HepG2 (cell line): Measurements from ENCODE around the genes PITPNB and C22orf31.

GRCh38 chr22:27642109-27642515 lies 159.4 kb downstream of the MN1 start:
- RRBS, 2 experiments = under 1 to 2% methylated on average over 13 to 14 of the region's 22 CpGs
CAGE:
- cytosol, long polyA minus RNA = no peak
- cytosol, long polyA plus RNA = no peak
- long polyA plus RNA = no peak
- nucleus, long polyA minus RNA = no peak
- nucleus, long polyA plus RNA = no peak

- RRBS, 2 experiments = no CpG with 5 or more reads among the region's 13 CpGs
CAGE:
- cytosol, long polyA minus RNA = no peak
- cytosol, long polyA plus RNA = no peak
- long polyA plus RNA = no peak
- nucleus, long polyA minus RNA = no peak
- nucleus, long polyA plus RNA = no peak
Observed at GRCh38 chr22:27717963-27718668, 83.4 kb downstream of the MN1 start.

GRCh38 chr22:27752727-27753231 lies 48.8 kb downstream of the MN1 start:
- RRBS, 2 experiments = 28 to 45% methylated on average over 2 of the region's 4 CpGs
CAGE:
- cytosol, long polyA minus RNA = no peak
- cytosol, long polyA plus RNA = no peak
- long polyA plus RNA = no peak
- nucleus, long polyA minus RNA = no peak
- nucleus, long polyA plus RNA = no peak

GRCh38 chr22:27778139-27779026 lies 23.2 kb downstream of the MN1 start:
- RRBS, 2 experiments = no CpG with 5 or more reads among the region's 24 CpGs
CAGE:
- cytosol, long polyA minus RNA = no peak
- cytosol, long polyA plus RNA = no peak
- long polyA plus RNA = no peak
- nucleus, long polyA minus RNA = no peak
- nucleus, long polyA plus RNA = no peak

DNA sequence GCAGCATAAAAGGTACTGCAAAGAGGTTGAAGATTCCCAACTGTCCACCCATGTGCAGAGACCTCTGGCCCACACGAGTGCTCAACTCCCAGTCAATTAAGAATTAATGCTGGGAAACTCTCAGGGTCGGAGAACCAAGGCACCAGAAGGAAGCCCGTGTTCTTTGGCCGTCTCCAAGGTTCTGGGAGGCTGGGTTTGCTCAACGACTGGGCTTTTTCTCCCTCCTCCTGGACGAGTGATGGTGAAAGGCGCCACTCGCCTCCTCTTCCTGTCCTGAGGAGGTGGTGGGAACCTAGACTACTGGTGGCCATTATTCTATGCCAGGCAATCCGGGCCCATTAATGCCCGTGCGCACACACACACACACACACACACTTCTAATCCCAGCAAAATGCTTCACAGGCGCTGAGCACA lies 15.1 kb downstream of the MN1 start:
- RRBS, 2 experiments = no CpG with 5 or more reads among the region's 12 CpGs
CAGE:
- cytosol, long polyA minus RNA = no peak
- cytosol, long polyA plus RNA = no peak
- long polyA plus RNA = no peak
- nucleus, long polyA minus RNA = no peak
- nucleus, long polyA plus RNA = no peak

DNA sequence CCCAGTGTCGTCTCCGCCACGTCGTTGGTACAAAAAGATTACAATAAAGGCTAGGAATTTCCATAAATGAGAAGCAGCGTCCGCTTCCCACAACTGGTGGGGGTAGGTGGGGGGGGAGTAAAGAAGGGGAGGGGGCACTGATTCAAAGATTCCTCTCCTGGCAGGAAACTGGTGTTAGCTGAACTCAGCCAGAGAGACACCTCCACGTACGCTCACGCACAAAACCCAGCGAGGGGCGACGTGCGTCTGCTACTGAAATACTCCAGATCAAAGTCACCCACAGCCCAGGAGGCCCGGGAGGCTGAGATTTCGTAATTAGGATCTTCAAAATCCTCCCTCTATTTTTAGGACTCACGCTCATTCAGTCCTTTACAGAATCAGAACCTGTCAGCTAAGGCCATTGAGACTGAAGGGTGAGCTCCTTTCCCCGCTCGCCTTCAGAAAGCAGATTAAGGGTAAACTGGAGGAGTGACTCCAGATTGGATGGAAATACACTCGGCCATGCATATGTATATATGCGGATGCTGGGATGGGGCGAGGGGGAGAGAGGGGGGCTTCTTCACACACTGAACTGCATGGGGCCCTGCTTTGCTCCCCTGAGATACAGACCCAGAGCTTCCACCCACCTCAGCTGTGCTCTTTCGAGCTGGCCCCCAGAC lies 10.8 kb downstream of the MN1 start:
- RRBS, 2 experiments = no CpG with 5 or more reads among the region's 22 CpGs
CAGE:
- cytosol, long polyA minus RNA = no peak
- cytosol, long polyA plus RNA = no peak
- long polyA plus RNA = no peak
- nucleus, long polyA minus RNA = no peak
- nucleus, long polyA plus RNA = no peak

DNA sequence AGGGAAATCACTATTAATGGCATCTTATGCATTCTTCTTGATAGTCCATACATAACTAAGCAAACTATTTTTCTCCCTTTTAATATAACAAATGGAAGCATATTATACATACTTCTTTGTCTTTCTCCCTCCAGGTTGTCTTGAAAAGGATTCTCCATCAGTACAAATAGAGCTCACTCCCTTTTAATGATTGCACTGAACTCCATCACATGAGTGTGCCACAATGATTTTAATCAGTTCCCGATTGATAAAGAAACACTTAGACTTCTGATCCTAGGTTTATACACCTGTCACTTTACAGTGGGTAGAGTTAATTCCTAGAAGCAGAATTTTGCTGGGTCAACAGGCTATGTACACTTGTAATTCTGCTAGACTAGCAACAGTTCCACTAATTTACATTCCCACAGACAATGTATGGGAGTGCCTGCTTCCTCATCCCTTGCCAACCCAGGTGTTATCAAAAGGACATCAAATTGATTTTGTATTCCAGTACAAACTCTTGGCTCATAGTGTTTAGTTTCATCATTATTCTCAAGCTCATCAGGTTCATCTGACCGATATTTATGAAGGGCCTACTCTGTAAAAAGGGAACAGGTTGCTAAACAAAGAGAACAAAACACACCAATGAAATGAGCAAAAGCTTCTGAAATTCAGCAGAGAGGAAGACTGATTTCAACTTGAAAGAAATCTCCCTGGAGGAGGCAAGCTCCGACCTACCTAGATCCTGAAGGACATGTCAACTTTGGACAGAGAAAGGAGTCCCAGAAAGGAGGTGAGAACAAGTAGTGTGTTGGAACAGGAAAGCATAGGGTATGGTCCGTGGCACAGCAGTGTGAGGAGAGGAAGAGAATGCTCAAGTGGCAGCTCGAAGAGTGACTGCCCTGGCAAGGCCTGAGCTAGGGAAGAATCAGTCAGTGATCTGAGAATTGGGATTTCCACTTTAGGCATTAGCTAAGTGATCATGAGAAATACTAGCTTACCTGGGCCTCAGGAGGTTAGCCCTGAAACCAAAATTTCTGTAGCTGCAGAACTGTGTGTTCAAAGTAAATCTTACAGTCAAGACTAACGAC lies 30.7 kb downstream of the PITPNB start:
- RRBS, 2 experiments = no CpG with 5 or more reads among the region's 6 CpGs
CAGE:
- cytosol, long polyA minus RNA = no peak
- cytosol, long polyA plus RNA = no peak
- long polyA plus RNA = no peak
- nucleus, long polyA minus RNA = no peak
- nucleus, long polyA plus RNA = no peak

- RRBS, 2 experiments = no CpG with 5 or more reads among the region's 6 CpGs
CAGE:
- cytosol, long polyA minus RNA = start-site peak on the minus strand at chr22:27908226-27908233, 22 reads
- cytosol, long polyA plus RNA = no peak
- long polyA plus RNA = no peak
- nucleus, long polyA minus RNA = no peak
- nucleus, long polyA plus RNA = no peak
Observed at GRCh38 chr22:27907128-27908484, 11.4 kb downstream of the PITPNB start.

- RRBS, 2 experiments = no CpG with 5 or more reads among the region's 33 CpGs
CAGE:
- cytosol, long polyA minus RNA = no peak
- cytosol, long polyA plus RNA = start-site peak on the minus strand at chr22:27919196-27919267, 193 and 465 reads in 2 replicates
- long polyA plus RNA = start-site peak on the minus strand at chr22:27919195-27919226, 152 and 171 reads in 2 replicates
- nucleus, long polyA minus RNA = no peak
- nucleus, long polyA plus RNA = start-site peak on the minus strand at chr22:27919193-27919220, 191 and 149 reads in 2 replicates
Observed at GRCh38 chr22:27919054-27919383, at the start of gene PITPNB. PITPNB (minus strand) TSS chr22:27919256.

- RRBS, 2 experiments = 85 to 87% methylated on average over 2 of the region's 9 CpGs
CAGE:
- cytosol, long polyA minus RNA = no peak
- cytosol, long polyA plus RNA = no peak
- long polyA plus RNA = no peak
- nucleus, long polyA minus RNA = no peak
- nucleus, long polyA plus RNA = no peak
Observed at GRCh38 chr22:27959209-27959971, 40.3 kb upstream of the PITPNB start.

DNA sequence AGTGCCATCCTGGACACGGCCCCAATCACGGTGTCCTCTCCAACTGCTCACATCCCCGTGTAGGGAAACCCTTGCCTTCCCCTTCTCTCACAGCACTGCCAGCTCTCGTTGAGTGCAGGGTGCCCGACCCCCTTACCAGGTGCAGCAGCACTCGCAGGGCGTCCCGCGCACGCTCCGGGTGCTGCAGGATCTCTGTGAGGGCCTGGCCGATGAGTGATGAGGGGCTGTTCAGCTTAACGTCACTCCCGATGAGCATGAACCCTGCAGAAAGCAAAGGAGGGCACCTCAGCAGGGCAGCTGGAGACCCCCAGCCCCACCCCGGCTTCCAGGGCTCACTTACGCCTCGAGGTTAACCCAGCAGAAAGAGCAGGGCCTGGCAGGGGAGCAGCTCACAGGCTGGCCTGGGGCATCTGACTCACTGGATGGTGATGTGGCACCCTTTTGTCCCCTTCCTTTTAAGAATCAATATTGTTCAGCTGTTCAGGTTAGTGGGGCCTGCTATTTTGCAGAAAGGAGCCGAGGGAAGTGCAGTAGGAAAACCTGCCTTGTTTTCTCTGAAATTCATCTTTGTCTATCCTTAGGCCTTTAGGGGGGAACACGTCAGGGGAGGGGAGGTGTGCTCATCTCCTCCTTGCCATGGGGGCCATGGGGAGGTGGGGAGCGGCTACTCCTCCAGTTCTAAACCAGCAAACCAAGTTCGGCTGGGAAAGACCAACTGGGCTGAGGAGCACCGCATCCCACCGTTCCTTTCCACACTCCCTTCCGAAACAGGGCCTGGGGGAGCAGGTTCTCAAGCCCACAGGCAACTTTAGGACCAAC lies 77.2 kb upstream of the PITPNB start:
- RRBS, 2 experiments = no CpG with 5 or more reads among the region's 24 CpGs
CAGE:
- cytosol, long polyA minus RNA = no peak
- cytosol, long polyA plus RNA = no peak
- long polyA plus RNA = no peak
- nucleus, long polyA minus RNA = no peak
- nucleus, long polyA plus RNA = no peak

DNA sequence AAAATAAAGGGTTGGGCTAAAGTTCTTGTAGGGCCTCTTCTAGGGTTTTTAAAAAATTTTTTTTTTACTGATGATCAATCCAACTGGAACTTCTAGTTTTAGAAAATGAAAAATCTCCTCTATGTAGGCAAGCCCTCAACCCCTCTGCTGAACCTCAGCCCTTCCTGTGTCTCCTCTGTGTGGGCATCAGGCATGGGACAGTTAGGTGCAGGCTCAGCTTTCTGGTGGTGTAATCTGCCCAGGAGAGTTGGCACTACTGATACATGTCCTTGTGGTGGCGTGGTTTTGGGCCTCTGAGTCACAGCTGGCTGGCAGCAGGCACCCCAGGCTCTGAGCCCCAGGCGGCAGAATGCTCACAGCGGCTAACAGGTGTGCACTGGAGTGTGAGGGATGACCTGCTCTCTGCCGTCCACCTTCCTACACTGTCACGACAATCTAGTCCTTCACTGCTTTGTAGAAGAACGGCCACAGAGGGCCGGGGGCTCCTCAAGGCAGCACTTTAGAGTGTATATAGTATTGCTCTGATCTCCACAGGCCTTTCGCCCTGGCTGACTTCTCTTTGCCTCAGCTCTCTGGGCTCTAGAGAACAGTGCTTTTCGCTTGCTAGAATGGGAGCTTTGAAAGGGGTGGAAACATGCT lies 100.3 kb upstream of the PITPNB start:
- RRBS, 2 experiments = no CpG with 5 or more reads among the region's 9 CpGs
CAGE:
- cytosol, long polyA minus RNA = no peak
- cytosol, long polyA plus RNA = no peak
- long polyA plus RNA = no peak
- nucleus, long polyA minus RNA = no peak
- nucleus, long polyA plus RNA = no peak

GRCh38 chr22:28557153-28558012 lies 122.3 kb downstream of the TTC28 start:
- RRBS, 2 experiments = no CpG with 5 or more reads among the region's 1 CpG
CAGE:
- cytosol, long polyA minus RNA = no peak
- cytosol, long polyA plus RNA = no peak
- long polyA plus RNA = no peak
- nucleus, long polyA minus RNA = no peak
- nucleus, long polyA plus RNA = no peak

GRCh38 chr22:28750336-28750724 lies 8.5 kb downstream of the HSCB start:
- RRBS, 2 experiments = no CpG with 5 or more reads among the region's 5 CpGs
CAGE:
- cytosol, long polyA minus RNA = no peak
- cytosol, long polyA plus RNA = no peak
- long polyA plus RNA = no peak
- nucleus, long polyA minus RNA = no peak
- nucleus, long polyA plus RNA = no peak

- RRBS, 2 experiments = no CpG with 5 or more reads among the region's 3 CpGs
CAGE:
- cytosol, long polyA minus RNA = no peak
- cytosol, long polyA plus RNA = no peak
- long polyA plus RNA = no peak
- nucleus, long polyA minus RNA = no peak
- nucleus, long polyA plus RNA = no peak
Observed at GRCh38 chr22:28788054-28788797, 15.7 kb downstream of the CCDC117 start.

GRCh38 chr22:28955886-28956321 lies 72.5 kb downstream of the ZNRF3 start:
- RRBS, 2 experiments = no CpG with 5 or more reads among the region's 4 CpGs
CAGE:
- cytosol, long polyA minus RNA = no peak
- cytosol, long polyA plus RNA = no peak
- long polyA plus RNA = no peak
- nucleus, long polyA minus RNA = no peak
- nucleus, long polyA plus RNA = no peak

GRCh38 chr22:28992513-28993111 lies 69.0 kb downstream of the C22orf31 start:
- RRBS, 2 experiments = no CpG with 5 or more reads among the region's 3 CpGs
CAGE:
- cytosol, long polyA minus RNA = no peak
- cytosol, long polyA plus RNA = no peak
- long polyA plus RNA = no peak
- nucleus, long polyA minus RNA = no peak
- nucleus, long polyA plus RNA = no peak

GRCh38 chr22:29049704-29050290 lies 11.8 kb downstream of the C22orf31 start:
- RRBS, 2 experiments = 87 to 97% methylated on average over 13 to 16 of the region's 33 CpGs
CAGE:
- cytosol, long polyA minus RNA = no peak
- cytosol, long polyA plus RNA = no peak
- long polyA plus RNA = no peak
- nucleus, long polyA minus RNA = no peak
- nucleus, long polyA plus RNA = no peak

GRCh38 chr22:29061733-29062187 lies at the start of gene C22orf31:
C22orf31 (minus strand) TSS chr22:29061831.
- RRBS, 2 experiments = no CpG with 5 or more reads among the region's 2 CpGs
CAGE:
- cytosol, long polyA minus RNA = no peak
- cytosol, long polyA plus RNA = no peak
- long polyA plus RNA = no peak
- nucleus, long polyA minus RNA = no peak
- nucleus, long polyA plus RNA = no peak

DNA sequence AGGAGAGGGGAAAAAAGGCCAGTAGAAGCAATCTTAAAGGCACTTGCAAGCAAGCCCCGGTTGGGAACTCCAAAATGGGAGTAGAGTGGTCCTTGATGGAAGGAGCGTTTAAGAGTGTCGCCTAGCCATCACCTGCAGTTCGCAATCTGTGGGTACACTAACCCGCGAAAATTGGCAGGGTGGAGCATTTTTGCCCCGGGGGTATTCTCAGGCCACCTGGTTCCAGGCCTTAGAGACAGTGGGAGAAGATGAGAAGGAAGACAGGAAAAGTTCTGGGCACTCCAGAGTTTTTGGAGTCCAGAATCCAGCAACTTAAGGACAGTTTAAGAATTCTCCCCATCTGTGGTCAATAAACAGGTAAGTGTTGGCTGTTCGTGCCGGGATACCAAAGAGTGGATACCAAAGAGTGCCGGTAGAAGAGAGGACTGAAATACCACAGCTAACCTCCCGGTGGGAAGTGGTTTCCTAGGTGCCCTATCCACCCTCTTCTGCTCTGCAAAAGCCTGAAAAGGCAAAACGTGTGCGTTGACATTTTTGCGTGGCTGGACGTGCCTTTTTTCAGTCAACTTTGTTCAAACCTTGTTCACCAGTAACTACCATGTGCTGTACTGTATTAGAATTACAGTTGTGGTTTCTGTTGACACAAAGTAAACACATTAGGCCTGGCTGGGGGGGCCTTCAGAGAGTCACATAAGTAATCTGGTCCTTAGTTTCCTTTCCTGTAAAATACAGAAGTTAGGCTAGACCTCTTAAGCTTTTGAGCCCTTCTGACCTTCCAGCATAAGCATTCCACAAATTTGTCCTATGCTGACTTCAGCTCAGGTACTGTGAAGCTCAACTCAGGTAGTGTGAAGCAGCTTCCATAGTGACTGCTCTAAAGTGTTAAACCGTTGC lies 1.5 kb downstream of the EWSR1 start:
- RRBS, 2 experiments = 0 to 4% methylated on average over 1 of the region's 16 CpGs
CAGE:
- cytosol, long polyA minus RNA = no peak
- cytosol, long polyA plus RNA = no peak
- long polyA plus RNA = no peak
- nucleus, long polyA minus RNA = no peak
- nucleus, long polyA plus RNA = no peak